ENCODE measurements around a stretch of chr10.

GRCh38 chr10:2873306-2873505 lies 194.1 kb upstream of the PFKP start:
- RRBS, result no CpG with 5 or more reads among the region's 4 CpGs

DNA sequence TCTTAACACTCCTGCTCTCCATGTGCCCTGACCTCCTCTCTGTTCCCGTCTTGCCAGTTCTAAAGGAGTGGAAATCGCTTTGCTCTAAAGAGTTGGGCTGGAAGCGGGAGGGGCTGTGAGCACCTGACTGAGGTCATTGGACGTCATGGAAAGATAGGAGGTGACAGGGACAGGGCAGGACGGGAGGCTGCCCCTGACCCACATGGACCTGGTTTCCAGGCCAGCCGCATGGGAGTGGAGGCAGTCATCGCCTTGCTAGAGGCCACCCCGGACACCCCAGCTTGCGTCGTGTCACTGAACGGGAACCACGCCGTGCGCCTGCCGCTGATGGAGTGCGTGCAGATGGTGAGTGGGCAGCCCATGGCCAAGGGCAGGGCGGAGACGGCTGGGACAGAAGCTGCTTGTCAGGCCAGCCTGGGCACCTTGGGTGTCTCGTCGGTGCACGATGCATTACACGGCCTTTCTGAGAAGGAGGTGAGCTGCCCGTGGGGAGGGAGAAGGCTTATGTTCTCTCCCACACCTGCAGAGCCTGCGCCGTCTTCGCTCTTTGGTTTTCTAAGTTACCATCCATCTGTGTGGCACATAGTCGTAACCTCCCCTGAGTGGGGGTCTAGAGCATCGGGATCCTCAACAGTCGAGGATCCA lies 41.9 kb downstream of the PFKP start:
- RRBS, result no CpG with 5 or more reads among the region's 29 CpGs

DNA sequence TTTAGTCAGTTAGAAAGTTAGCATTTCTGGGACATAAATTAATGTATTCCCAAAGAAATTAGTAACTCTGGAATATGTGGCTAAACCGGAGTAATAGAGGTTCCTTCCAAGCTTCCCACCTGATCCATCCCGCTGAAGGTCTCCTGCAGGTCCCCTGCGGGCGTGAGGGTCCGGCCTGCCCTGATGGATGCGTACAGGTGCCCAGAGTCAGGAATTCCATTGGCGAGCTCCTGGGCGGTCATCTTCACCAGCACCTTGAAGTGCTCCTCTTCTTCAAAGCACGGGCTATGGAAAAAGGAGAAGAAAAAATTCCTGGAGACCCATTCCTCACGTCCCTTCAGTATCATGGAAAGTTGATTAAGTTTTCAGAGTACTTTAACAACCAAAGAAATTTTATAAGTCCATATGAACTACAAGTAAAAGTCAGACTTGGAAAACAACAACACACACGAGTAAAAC lies 25.1 kb downstream of the PITRM1 start:
- RRBS, result 100% methylated on average over 3 of the region's 11 CpGs

- RRBS, result no CpG with 5 or more reads among the region's 18 CpGs
Measured at GRCh38 chr10:3423300-3423836, 250.8 kb upstream of the PITRM1 start.

DNA sequence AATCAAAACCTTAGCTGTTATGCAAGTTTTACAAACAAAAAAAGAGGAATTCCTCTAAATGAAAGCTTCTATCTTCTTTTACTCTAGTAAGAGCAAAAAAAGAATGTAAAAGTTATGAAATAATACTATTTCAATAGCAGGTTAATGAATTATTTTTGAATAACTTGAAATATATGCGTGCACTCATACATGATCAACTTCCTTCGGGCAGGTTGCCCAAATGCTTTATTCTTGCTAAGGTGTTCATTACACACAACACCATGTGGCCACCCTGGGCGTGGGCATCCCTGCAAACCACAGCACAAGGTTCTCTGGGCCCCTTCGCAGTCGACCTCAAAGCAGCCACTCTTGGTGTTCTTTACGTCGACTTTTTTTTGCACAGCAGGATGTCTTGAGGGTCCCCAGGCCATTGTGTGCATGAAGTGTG lies 300.6 kb upstream of the PITRM1 start:
- RRBS, result no CpG with 5 or more reads among the region's 7 CpGs

- RRBS, result no CpG with 5 or more reads among the region's 9 CpGs
Measured at GRCh38 chr10:3486255-3486794, 298.7 kb downstream of the KLF6 start.

DNA sequence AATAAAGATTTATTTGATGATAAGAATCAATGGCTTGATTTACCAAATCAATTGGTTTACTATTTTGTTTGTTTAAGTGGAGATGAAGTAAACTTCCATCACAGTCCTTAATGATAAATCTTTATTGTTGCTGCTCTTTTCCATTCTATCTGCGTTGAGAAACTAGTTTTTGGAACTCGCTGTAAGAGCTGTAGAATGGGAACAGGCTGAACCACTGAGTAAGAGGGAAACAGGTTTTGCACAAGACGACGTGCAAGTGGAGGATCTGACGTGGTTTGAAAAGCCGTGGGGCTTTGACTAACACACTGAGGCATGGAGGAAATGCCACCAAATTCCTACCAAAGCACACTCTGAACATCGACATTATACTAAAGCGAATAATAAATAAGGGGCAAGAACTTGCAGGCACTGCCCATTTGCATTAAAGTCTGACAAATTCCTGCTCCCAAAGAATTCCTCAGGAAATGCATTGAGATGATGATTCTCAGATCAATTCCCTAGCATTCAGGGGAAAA lies 160.7 kb downstream of the KLF6 start:
- RRBS, result no CpG with 5 or more reads among the region's 8 CpGs

DNA sequence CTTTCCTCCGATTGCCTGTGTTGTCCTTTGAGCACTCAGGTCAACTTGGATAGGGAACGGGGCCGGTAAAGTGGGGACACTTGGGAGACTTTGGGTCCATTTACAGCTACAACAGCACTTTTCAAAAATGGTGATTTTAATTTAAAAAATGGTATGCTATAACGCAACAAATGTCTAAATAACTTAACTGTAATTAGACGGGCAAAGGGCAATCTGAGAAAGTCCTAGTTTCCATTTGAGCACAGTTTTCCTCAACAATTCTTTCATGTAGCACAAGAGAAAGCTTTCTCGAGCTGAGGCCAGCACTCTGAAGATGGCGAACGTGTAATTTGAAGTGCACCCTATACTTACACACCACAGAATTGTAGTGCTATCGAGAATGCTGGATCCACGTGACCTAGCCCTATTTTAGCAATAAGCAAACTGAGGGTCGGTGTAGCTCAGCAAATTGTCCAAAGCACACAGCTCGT lies 10.2 kb downstream of the KLF6 start:
- RRBS, result no CpG with 5 or more reads among the region's 12 CpGs

DNA sequence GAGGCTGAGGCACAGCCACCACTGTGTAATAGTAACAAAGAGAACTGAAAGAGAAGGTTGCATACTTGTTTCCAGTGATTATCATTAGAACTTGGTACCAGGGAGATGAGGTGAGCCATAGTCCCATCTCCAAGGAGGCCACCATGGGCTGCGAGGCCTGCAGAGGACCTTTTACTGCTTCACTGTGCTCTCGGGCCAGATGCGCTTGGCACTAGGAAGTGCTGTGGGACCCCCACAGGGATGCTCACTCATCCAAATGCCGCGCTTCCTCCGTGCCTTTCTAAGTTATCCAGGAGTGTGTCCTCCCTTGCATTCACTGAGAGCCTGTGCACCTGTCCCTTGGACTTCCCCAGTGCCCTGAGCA lies 9.7 kb upstream of the KLF6 start:
- RRBS, result no CpG with 5 or more reads among the region's 6 CpGs

DNA sequence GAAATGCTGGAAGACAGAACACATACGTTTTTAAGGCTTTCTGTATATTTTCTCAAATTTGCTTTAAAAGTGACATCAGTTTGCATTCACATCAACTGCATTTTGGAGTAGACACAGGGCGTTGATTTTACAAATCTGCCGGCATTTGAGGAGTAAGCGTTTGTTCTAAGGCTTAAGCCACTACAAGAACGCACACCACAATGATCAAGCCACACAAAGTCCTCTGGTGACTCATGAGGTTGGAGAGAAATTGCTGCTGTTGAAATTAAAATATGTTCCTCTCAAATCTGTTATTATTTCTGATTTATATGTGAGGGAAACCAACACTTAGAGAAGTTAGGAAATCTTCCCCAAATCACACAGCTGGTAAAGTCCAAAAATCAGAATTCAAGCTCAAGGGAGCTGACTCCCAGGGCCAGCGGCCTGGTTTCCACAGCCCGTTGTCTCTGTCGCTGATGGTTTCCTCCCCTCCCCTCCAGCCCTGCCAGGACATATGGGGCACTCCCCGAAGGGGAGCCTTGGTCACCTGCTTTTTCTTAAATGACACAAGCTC lies 29.0 kb upstream of the KLF6 start:
- RRBS, result no CpG with 5 or more reads among the region's 9 CpGs

GRCh38 chr10:3827243-3827569 lies 42.2 kb upstream of the KLF6 start:
- RRBS, result no CpG with 5 or more reads among the region's 11 CpGs

- RRBS, result no CpG with 5 or more reads among the region's 5 CpGs
Measured at GRCh38 chr10:3851267-3852013, 66.4 kb upstream of the KLF6 start.

DNA sequence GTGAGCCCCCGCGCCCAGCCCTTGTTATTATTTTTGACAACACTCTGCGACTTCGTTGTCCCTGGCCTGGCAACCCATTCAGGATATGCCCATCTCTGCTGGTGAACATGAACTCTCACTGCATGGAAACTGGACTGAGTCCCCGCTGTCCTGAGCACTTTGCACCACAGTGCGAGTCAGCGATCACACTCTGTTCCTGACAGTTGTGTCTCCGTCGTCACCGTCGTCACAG lies 76.6 kb upstream of the KLF6 start:
- RRBS, result no CpG with 5 or more reads among the region's 11 CpGs

- RRBS, result no CpG with 5 or more reads among the region's 2 CpGs
Measured at GRCh38 chr10:3867240-3867941, 82.4 kb upstream of the KLF6 start.

DNA sequence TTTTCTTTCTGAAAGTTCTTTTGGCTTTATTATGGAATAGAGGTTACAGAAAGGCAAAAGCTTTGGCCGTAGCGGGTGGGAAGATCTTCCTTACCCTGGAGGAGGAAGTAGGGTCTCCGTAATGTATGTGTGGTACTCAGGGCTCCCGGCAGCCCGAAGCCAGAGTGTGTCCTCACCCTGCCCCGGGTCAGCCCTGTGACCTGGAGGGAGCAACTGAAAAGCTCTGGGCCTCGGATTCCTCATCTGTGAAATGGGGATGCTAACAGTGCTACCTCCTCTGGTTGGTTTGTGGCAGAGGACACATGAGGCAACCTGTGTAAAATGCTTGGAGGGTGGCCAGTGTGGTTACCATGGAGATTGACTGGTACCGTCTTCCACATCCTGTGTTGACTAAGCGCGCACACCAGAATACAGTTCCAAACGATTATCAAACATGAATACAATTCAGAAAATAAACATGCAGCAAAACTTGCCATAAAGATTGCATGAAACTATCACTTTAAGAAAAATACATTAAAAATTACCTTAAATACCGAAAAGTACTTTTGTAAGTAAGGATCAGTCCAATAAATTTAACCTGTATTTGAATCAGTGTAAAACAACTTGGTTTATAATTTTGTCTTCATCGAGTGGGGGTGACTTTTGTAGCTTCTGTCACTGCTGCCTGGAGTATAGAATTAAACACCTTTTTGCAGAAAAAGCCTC lies 163.9 kb upstream of the KLF6 start:
- RRBS, result 78% methylated on average over 2 of the region's 13 CpGs

- RRBS, result no CpG with 5 or more reads among the region's 15 CpGs
Measured at GRCh38 chr10:4034721-4035764, 250.0 kb upstream of the KLF6 start.

DNA sequence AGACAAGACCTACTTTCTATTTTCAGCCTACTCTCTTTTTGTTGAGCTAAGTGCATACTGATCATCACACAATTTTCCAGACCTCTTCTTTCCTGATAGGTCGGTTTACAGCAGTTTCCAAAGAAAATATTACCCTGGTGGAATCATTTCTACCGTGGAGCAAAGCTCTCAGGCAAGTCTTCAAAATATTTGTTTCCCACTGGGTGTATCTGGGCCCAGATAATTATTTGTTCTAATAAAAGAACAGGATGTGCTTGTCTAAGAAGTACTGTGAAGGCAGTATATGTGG lies 412.0 kb upstream of the KLF6 start:
- RRBS, result no CpG with 5 or more reads among the region's 2 CpGs

- RRBS, result no CpG with 5 or more reads among the region's 9 CpGs
Measured at GRCh38 chr10:4246719-4247531, 461.9 kb upstream of the KLF6 start.

DNA sequence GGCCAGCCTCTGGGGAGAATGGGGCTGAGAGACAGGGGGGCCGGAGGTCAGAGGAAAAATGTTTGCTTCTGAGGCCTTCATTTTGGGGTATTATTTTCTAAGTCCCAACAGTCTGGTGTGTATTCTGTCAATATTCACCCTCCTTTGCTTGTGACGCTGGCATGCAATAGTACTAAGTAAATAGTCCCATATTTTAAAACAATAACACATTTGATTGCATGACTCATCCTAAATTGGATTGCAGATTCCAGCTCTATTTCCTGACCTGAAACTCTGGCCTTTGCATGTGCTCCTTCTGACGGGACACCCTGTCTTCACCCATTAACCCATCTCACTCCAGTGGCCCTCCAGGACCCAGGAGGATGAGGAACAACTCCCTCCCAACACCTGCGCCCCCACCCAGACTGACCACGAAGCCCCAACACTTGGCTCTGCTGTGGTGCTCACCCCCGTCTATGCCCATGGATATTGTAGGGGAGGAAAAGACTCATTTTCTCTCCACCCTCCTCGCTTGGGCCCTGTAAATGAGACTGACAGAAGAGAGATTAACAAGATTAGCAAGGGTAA lies 495.6 kb upstream of the KLF6 start:
- RRBS, result no CpG with 5 or more reads among the region's 7 CpGs